HTR-8/SVneo (cell line): Measurements from ENCODE around the genes SPDYE8, STX1A and CLDN3.

- RRBS = no CpG with 5 or more reads among the region's 13 CpGs
Observed at GRCh38 chr7:70729370-70730101, 402.4 kb upstream of the GALNT17 start.

DNA sequence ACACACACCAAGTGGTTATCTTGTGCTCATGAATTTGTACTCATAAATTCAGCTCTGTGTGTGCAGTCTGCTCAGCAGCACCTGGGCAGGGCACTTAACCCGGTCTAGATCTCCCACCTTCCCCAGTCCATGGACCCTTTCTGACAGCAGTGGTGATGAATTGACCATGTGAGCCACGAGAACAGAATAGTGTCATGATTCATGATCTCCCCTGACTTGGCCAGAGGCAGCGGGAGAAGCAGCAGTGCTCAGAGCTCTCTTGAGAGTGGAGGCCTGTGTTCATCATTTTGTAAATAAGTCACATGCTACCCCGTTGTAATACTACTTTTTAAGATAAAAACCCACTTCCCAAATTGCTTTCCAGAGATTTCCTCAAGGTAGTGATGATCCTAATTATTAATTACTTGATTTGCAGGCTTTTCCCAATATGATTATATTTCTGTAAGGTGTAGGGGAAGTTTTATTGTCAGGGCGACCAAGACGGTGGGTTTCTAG, 74.3 kb downstream of the GALNT17 start:
- RRBS = no CpG with 5 or more reads among the region's 6 CpGs

DNA sequence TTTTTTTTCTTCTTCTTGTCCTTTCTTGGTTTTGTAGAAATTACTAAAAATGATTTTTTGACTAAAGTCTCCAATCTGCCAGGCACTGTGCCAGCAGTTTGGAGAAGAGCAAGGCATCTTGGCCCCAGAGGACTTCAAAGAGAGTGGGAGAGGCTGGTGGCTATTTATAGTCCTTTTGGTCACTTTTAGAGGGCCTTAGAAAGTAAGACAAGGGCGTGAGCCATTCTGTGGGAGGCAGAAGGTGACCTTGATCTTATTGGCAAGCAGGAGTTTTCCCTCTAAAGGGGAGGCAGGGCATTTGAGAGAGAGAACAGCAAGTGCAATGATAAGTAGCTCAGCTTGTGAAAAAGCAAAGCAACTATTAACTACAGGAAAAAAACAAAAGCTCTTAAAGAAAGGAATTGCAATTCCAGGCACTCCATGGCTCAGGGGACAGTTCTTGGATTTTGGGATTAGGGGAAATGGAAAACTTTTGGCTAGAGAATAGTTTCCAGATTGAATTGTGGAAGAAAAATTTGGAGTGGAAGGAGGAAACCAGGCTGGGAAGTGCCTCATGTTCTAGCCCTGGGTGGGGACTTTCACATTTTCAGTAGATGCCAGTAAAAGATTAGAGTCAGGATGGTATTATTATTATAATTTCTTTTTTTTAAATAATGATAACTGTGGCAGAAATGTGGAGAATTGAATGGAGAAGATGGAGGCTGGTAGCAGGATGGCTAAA, 212.1 kb downstream of the GALNT17 start:
- RRBS = no CpG with 5 or more reads among the region's 1 CpG

DNA sequence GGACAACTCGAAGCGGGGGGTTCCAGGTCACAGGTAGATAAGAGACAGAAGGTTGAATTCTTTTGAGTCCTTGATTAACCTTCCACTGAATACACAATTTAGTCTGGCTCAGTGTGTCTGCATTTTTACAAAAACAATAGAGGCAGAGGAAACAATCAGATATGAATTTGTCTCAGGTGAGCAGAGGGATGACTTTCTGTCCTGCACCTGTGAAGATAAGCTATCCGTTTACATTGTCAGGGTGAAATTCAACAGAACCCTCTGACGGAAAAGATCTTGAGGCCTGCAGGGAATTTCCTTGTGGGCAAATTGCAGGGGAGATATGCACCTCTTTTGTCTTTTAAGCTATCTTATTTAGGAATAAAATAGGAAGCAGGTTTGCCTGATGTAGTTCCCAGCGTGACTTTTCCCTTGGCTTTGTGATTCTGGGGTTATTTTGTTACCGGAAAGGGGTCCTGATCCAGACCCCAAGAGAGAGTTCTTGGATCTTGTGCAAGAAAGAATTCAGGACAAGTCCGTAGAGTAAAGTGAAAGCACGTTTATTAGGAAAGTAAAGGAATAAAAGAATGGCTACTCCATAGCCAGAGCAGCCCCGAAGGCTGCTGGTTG, 325.1 kb downstream of the GALNT17 start:
- RRBS = no CpG with 5 or more reads among the region's 9 CpGs

GRCh38 chr7:73029634-73030109, at the start of gene SPDYE8:
TSS of gene SPDYE8 (minus strand) at chr7:73029766.
- RRBS = no CpG with 5 or more reads among the region's 10 CpGs

DNA sequence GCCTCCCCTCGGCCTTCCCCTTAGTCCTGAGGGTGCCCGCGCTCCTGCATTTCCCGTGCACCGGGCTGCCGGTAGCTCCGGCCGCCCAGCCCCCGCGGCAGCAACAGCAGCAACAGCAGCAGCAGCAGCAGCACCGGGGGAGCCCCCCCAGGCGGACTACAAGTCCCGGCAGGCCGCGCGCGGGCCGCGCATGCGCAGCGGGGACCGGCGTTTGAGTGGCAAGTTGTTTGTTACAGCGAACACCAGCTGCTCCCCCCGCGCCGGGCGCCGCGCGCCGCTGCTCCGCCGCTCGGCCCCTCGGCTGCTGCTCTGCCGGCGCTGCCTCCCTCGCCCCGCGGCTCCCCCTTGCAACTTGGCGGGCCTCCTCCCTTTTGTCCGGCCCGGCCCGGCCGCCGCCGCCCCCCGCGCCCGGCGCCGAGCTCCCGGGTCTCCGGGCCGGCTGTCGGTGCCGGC, 501 bp downstream of the SPDYE10 start:
- RRBS = no CpG with 5 or more reads among the region's 58 CpGs

- RRBS = no CpG with 5 or more reads among the region's 11 CpGs
Observed at GRCh38 chr7:73442160-73442663, 8.6 kb downstream of the FZD9 start.

DNA sequence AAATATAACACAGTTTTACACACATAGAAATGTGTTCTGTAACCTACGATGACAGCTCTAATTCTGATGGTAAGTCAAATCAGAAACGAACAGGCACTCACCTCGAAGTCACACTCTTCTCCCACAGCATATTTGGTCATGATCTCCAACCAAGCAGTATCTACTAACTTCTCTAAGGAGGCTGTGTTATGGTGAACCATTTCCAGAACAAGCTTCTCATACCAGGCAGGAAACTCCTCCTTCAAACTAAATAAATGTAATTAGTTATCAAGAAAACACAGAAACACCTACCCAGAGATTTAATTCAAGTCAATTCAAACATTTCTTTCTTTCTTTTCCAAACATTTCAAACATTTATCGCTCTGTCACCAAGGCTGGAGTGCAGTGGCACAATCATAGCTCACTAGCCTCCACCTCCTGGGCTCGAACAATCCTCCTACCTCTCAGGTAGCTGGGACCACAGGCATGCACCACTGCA, 13.8 kb downstream of the BAZ1B start:
- RRBS = no CpG with 5 or more reads among the region's 5 CpGs

DNA sequence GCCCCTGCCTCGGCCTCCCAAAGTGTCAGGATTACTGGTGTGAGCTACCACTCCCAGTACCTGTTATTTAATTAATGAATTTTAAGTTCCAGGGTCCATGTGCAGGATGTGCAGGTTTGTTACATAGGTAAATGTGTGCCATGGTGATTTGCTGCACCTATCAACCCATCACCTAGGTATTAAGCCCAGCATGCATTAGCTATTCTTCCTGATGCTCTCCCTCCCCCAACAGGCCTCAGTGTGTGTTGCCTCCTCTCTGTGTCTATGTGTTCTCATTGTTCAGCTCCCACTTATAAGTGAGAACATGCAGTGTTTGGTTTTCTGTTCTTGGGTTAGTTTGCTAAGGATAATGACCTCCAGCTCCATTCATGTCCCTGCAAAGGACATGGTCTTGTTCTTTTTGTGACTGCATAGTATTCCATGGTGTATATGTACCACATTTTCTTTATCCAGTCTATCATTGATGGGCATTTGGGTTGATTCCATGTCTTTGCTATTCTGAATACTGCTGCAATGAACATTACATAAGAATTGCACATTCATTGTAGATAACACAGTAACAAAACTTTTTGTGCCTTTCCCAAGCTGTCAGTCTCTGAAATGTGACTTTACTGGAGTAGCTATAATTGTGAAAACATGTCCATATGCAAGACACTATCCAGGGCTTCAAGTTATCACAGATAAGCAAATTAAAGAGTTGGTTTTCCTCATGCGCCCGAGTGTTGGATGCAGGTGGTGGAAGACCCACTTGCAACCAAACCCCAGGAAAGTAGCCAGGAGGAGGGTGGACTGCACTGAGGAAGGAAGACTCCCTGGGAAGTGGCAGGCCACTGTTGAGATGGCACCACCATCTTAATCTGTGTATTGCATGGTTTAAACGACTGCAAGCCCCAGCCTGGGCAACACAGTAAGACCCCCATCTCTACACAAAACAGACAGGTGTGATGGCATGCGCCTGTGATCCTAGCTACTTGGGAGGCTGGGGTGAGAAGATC, 9.2 kb upstream of the BCL7B start:
- RRBS = no CpG with 5 or more reads among the region's 5 CpGs

DNA sequence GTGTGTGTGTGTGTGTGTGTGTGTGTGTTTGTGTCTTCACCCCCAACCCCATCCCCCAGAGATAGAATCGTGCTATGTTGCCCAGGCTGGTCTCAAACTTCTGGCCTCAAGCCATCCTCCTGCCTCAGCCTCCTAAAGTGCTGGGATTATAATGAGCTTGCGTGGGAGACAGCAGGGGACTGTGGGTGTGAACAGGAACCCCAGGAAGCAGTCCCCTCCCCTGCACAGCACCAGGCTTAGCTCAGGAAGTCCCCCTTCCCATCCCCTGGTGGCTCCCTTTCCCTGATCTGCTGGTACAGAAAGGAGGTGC, 22.8 kb upstream of the TBL2 start:
- RRBS = no CpG with 5 or more reads among the region's 2 CpGs

- RRBS = 7% methylated on average over 27 of the region's 69 CpGs
Observed at GRCh38 chr7:73647530-73648488, 19.8 kb upstream of the VPS37D start.

DNA sequence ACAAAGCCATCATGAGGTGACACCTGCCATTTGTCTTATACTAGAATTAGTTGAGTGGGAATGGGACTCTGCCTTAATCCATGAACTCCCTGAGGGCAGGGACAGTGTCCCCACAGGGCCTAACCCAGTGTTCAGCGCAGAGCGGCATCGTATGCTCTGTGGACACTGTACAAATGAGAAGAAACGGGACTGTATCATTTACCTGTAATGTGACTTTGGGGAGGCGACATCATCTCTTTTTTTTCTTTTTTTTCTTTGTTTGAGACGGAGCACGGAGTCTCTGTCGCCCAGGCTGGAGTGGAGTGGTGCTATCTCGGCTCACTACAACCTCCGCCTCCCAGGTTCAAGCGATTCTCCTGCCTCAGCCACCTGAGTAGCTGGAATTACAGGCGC, 1.5 kb upstream of the VPS37D start:
- RRBS = no CpG with 5 or more reads among the region's 12 CpGs

GRCh38 chr7:73707106-73707683, 12.3 kb downstream of the STX1A start:
- RRBS = 96% methylated on average over 5 of the region's 15 CpGs

GRCh38 chr7:73717984-73718427, 1.5 kb downstream of the STX1A start:
- RRBS = no CpG with 5 or more reads among the region's 10 CpGs

DNA sequence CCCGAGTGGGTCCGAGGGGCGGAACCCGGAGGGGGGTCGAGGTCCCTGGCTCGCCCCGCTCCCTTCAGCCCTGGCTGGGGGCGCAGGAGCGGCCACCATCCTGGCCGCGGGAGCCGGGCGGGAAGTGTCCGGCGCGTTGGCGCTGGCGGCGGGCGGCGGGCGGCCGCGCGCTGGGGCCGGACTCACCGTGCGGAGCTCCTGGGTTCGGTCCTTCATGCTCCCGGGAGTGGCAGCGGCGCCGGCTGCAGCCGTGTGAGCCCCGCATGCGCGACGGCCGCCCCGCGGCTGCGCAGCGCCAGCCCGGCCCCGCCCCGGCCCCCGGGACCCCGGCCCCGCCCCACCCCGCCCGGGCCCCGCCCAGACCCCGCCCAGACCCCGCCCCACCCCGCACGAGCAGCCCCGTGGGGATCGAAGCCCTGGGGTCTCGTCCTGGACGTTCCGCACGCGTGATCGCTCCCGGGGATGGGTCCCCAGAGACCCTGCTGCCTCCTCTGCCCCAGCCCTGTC, at the start of gene STX1A:
STX1A (minus strand) TSS at position 254 of the 507 bp plus-strand sequence.
- RRBS = under 1% methylated on average over 51 of the region's 65 CpGs

GRCh38 chr7:73749693-73750595, 11.3 kb upstream of the ABHD11 start:
- RRBS = no CpG with 5 or more reads among the region's 22 CpGs

DNA sequence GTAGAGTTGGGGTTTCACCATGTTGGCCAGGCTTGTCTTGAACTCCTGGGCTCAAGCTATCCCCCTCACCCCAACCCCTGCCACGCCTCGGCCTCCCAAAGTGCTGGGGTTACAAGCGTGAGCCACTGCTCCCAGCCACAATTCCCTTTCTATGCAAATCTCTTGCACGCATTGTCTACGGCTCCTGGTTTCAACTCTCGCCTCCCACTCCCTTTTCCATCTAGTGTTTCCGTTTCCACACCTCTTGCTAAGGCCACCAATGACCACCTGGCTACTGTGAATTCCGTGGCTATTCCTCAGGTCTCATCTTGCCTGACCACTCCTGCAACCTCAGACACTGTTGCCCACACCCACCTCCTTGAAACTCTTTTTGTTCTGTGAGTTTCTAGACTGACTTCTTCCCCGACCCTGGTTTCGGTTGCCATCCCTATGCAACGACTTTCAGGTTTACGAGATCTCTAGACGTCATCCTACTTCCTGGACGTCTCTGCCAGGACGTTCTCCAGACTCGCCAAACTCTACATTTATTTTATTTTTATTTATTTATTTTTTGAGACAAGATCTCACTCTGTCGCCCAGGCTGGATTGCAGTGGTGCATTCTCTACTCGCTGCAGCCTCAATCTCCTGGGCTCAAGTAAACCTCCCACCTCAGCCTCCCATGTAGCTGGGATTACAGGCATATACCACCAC, 3.3 kb downstream of the CLDN3 start:
- RRBS = no CpG with 5 or more reads among the region's 18 CpGs

GRCh38 chr7:73770075-73771075, at the start of gene CLDN3:
TSS of gene CLDN3 (minus strand) at chr7:73770270.
- RRBS = 4% methylated on average over 24 of the region's 78 CpGs

GRCh38 chr7:73880281-73881060, 19.5 kb downstream of the TMEM270 start:
- RRBS = no CpG with 5 or more reads among the region's 19 CpGs

- RRBS = no CpG with 5 or more reads among the region's 9 CpGs
Observed at GRCh38 chr7:74374072-74374419, 79.7 kb upstream of the GTF2IRD1 start.